ENCODE measurements around a stretch of chr22.

GRCh38 chr22:47486836-47487250 lies 724.4 kb downstream of the TBC1D22A start:
- PRO-cap = unidirectional peak, minus-strand start at chr22:47487070

DNA sequence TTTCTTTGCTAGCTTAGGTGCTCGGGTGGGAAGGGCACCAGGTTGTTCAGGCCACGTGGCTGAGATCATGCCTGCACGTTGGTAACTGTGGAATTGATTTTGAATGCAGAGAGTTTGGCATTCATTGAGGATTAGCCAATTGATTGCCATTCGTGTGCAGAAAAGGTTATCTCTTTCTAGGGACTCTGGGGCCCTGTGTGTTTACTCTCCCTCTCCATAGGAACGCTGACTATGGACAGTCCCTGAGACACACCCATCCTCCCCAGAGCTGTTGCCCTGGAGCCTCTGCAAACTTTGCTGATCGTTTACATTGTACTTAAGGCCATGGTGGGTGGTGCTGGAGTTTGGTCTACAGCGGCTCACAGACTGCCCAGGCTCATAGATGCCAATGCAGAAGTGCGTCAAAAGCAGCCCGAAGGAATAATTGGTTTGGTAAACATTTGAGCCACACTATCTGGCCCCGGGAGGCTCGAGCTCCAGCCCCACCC lies 119.4 kb upstream of the TAFA5 start:
- PRO-cap = no peak

GRCh38 chr22:48536651-48537728 lies 47.6 kb downstream of the TAFA5 start:
- PRO-cap = unidirectional peak, minus-strand start at chr22:48536990; bidirectional peak, plus-strand start at chr22:48537333, minus-strand start at chr22:48537166

DNA sequence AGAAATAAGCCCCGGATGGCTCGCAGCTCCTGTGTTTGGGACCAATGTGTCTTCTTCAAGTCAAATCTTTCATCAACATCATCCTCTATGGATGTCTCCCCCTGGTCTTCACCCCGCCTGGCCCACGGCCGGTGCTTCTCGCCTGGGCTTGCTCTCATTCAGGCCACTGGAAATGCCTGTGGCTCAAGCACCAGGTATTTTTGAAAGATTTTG lies 568.5 kb downstream of the TAFA5 start:
- PRO-cap = no peak

DNA sequence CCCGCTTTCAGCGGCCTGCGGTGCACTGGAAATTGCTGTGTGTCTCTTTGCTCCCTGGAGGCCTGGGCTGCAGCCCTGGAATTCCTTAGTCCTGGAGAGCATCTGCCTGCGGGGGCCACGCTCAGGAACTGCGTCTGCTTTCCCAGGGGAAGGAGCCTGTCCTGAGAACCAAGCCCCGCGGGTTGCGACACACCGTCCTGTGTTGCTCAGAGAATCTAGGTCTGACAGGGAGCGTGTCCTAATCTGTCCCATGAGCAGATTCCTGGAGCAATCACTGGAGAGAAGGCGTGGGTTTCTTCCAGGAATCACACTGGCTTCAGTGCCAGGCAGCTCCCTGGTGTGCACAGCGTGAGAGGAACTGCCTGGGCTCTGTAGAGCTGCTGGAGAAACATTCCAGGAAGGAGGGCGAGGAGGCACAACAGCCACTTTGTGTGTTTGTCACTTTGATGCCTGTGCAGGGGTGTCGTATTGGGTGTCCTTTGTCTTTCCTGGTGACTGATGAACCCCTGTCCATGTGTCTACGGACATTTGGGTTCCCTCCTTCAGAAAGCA lies 630.3 kb downstream of the TAFA5 start:
- PRO-cap = no peak

DNA sequence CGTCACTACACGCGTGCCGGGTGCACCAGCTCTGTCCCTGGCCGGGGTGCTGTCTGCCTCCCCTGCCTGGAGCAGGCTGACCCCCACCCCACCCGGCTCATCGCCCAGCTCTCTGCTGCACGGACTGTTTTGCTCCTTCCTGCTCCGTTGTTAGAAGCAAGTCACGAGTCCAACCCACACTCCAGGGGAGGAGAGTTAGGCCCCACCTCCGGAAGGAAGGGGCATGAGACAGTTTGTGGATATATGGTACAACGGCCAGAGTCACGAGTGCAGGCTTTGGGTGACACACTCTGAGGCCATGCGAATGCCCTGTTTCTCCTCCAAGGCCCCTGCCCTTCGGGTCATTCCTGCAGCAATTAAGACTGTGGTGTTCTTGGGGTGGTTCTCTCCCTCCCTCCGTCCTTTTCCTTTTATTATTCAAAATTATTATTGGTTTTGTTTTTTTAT lies 364.8 kb downstream of the BRD1 start:
- PRO-cap = no peak

DNA sequence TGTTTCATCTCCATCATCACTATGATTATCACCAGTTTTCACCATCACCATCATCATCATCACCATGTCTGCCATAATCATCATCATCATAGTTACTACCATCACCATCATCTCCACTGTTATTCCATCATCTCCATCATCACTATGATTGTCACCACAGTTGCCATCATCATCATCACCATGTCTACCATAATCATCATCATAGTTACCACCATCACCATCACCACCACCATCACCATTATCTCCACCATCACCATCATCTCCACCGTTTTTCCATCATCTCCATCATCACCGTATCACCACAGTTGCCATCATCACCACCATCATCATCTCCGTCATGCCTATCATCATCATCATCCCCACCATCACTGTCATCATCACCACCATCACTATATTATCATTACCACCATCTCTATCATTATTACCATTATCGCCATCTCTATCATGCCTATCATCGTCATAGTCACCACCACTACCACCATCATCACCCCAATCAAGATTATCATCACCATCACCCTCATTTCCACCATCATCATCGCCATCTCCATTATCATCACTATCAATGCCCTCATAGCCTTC lies 264.8 kb downstream of the BRD1 start:
- PRO-cap = no peak

GRCh38 chr22:49610457-49611360 lies 217.0 kb downstream of the BRD1 start:
- PRO-cap = no peak

- PRO-cap = no peak
These were observed 207.2 kb downstream of the BRD1 start for GRCh38 chr22:49620321-49621006.

DNA sequence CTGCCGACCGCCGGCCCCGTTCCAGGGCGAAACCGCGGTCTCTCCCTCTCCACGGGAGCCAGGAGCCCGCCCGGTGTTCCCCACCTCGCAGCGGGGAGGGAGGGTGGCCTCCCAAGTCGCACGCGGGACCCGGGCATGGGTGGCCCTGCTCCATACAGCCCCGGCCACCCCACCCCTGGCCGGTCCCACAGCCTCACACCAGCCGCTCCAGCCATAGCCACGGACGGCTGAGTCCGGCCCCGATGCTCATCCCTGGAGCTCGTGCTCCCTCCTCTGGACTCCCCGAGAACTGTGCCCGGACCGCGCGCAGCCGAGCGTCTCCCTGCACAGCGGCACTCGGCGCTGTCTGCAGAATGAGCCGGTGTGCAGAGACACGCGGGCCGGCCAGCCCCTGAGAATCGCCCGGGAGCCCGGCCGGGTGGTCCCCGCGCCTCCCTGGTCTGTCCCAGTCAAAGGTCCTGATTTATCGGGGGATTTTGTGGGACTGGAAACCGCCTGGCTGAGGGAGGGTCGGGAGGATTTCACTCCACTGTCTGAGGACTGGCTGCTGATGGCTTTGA lies 102.8 kb downstream of the BRD1 start:
- PRO-cap = unidirectional peak, minus-strand start at position 291 of the sequence

- PRO-cap = no peak
These were observed 19.6 kb downstream of the BRD1 start for GRCh38 chr22:49808005-49808523.

DNA sequence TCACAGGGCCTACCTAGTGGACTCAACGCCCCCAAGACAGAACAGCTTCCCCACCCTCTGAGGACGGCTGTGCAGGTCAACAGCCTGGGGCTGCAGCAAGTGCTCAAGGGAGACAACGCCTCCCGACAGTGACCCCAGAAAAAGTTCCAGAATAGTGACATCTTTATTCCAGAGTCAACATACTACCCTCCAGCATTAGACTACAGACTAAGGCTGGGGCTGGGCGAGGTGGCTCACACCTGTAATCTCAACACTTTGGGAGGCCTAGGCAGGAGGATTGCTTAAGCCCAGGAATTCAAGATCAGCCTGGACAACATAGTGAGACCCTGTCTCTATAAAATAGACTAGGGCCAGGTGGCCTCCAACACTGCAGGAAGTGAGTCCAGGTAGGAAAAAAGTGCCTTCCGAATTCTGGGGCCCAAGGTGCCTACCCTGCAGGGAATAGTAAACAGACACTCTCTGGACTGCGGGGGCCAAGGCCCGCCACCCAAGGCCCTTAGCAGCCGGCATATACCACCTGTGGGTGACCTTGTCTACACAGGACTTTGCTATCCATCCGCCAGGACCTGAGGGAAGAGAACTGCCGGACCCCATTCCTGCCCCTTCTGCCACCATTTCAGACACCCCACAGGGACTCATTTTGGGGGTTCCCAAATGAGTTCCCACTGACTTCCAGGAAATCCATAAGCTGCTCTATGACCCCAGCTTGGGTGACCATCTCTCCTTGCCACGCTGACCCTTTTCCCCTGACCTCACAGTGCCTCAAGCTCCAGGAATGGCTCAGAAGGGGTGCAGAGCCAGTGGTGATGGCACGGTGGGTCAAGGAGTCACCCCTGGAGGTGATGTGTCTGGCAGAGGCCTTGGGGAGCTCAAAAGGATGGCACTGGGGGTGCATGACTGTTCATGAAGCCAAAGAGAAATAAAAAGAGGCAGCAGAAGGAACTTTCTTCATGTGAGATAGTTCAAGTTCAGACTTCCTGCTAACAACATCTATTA lies 11.0 kb downstream of the BRD1 start:
- PRO-cap = no peak

DNA sequence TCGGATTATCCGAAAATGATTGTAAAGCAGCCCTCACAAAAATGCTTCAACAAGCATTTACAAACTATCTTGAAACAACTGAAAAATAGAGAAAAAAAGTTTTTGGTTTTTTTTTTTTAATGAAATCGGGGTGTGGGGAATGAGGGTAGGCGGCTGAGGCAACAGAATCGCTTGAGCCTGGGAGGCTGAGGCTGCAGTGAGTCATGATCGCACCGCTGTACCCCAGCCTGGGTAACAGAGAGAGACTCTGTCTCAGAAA lies 11.6 kb upstream of the BRD1 start:
- PRO-cap = no peak

- PRO-cap = unidirectional peak, plus-strand start at chr22:49852935; unidirectional peak, plus-strand start at chr22:49852993; bidirectional peak, plus-strand start at chr22:49853859, minus-strand start at chr22:49853513
These were observed 595 bp upstream of the ZBED4 start for GRCh38 chr22:49852757-49853740.

GRCh38 chr22:49980813-49981620 lies 20.4 kb downstream of the PIM3 start:
- PRO-cap = no peak

DNA sequence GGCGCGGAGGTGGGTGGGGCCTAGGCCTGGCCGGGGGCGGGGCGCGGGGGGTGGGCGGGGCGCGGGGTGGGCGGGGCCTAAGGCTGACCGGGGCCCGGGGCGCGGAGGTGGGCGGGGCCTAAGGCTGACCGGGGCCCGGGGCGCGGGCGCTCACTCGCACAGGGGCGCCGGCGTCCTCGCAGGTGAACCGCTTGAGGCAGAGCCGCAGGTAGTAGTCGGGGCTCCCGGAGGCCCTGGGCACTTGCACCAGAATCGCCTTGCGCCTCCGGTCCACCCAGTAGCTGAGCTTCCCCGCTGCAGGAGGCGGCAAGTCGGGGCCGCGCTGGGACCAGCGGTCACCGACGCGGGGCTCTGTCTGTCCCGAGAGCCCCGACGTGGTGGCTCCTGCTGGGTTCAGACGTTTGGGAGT lies 12.9 kb downstream of the IL17REL start:
- PRO-cap = no peak

GRCh38 chr22:50016813-50017409 lies 4.3 kb upstream of the IL17REL start:
- PRO-cap = no peak

- PRO-cap = no peak
These were observed 23.6 kb upstream of the PANX2 start for GRCh38 chr22:50146901-50147422.

DNA sequence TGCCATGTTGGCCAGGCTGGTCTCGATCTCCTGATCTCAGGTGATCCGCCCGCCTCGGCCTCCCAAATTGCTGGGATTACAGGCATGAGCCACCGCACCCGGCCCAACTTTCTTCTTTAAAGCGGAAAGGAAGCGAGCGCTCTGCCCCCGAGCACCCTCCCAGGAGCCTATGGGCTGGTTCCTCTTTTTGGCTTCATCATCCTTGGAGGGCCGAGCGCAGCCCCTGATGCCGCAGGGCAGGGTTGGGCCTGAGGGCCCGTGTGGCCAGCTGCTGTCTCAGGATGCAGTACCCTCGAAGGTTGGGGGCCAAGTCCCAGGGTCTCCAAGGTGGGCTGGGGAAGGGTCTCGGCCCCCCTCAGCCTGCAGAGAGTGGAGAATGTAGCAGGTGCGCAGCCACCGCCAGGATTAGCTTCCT lies 2.7 kb downstream of the PANX2 start:
- PRO-cap = no peak

GRCh38 chr22:50183528-50184441 lies 1.9 kb upstream of the TRABD start:
- PRO-cap = no peak

Data from Metastatic Pancreatic Carcinoma in the Ovary (tissue), 1 donor.